Uterus (tissue), 7 donors: ENCODE measurements around a stretch of chr17.

DNA sequence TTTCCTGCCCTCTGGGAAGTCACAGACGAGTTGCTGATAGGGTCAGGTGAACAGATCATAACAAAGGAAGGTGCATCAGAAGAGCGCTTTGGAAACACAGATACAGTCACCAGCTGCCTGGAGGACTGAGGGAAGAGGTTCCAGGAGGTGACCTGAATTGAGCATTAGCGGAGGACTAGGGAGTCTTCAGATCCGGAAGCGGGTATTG, 1.1 kb downstream of the GSDMA start:
- PRO-cap, 4 experiments, result no peak in any of the 4 experiments
- RAMPAGE, long total RNA, 2 experiments, result no peak in any of the 2 experiments
- RRBS, result no CpG with 5 or more reads among the region's 5 CpGs

DNA sequence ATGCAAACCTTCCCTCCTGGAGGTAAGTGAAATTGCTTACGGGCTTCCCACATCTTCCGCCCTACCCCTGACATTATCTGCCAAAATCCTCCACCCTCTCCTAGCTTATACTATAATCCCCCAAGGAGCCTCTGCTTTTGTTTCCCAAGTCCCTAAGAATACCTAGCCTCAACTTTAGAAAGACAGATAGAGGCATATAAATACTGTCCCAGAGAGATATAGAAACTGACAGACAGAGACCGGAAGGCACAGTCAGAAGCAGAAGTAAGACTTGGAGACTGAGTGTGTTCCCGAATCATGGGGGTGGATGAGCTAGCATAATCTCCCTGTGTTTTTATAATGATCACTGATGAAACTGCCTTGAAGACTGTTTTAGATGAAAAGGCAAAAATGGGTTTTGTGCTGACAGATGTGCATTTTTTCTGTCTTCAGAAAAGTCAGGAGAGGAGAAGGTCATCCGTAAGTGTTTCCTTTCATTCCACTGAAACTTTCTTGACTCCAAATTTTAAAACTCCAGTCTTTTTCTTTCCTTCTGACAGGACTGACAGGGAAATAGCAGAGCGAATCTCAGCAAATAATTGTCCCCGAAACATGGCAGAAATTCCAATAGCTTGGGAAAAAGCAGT, 8.3 kb upstream of the PSMD3 start:
- PRO-cap, 4 experiments, result peak in 1 of 4 experiments; most common minus-strand start position 280 of the sequence (in 1)
- RAMPAGE, long total RNA, 2 experiments, result no peak in any of the 2 experiments
- RRBS, result no CpG with 5 or more reads among the region's 7 CpGs

DNA sequence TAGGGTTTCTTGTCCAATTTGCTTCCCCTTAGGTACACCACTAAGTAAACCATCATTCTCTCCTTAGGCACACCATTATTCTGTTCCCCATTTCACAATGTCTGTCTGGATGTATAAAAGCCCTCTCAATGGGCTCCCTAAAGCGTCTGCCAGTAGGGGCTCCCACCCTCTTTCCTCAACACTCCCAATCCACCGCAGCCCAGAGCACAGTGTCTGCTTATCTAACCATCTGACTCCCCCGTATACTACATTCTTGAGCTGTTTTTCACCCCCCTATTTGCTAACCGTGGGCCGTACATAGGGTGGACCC, 789 bp upstream of the PSMD3 start:
- PRO-cap, 4 experiments, result peak in 1 of 4 experiments; most common plus-strand start position 178 of the sequence (in 1)
- RAMPAGE, long total RNA, 2 experiments, result no peak in any of the 2 experiments
- RRBS, result no CpG with 5 or more reads among the region's 5 CpGs

- PRO-cap, 4 experiments, result no peak in any of the 4 experiments
- RAMPAGE, long total RNA, 2 experiments, result no peak in any of the 2 experiments
- RRBS, result no CpG with 5 or more reads among the region's 9 CpGs
These were observed 17.2 kb downstream of the CSF3 start for GRCh38 chr17:40032258-40033039.

DNA sequence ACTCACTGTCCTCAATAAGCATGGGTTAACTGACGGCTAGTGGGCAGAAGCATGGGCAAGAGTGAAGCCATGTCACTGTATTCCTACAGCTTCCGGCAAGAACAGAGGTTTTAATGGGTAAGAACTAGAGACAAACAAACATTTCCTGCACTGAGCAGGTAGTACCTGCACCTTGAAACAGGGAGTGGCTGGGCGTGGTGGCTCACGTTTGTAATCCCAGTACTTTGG, 17.6 kb downstream of the MED24 start:
- PRO-cap, 4 experiments, result no peak in any of the 4 experiments
- RAMPAGE, long total RNA, 2 experiments, result no peak in any of the 2 experiments
- RRBS, result no CpG with 5 or more reads among the region's 4 CpGs

DNA sequence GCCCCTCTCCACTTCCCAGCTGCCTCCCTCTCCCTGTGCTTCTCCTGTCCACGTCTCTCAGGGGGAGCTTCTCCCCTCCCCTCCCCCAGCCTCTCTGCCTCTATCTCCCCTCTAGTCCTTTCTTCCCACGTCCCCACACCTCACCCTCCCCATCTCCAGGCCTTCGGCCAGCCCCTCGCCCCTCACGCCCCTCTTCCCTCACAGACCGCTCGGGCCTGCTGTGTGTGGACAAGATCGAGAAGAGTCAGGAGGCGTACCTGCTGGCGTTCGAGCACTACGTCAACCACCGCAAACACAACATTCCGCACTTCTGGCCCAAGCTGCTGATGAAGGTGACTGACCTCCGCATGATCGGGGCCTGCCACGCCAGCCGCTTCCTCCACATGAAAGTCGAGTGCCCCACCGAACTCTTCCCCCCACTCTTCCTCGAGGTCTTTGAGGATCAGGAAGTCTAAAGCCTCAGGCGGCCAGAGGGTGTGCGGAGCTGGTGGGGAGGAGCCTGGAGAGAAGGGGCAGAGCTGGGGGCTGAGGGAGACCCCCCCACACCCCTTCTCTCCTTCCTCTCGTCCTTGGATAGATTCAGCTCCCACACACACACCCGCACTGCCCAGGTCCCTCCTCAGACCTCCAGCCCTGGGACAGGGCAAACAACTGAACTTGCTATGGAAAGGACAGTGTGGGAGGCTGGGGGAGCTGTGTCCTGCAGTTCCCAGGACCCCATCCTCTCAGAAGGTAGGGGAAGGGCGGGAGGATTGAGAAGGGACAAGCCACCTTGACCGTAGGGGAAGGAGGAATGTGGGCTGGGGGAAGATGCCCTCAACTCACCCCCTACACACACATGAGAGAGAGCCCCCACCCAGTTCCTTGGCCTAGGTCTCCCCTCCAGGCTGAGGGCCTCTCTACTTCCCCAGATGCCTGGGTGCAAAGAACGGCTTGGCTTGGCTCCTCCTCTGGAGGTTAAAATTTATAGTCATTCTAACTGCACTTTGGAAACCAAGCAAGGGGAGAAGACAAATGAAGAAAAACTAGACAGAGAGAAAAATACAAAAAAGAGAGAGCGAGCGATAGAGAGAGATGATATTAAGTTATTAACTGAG, 11.0 kb downstream of the NR1D1 start:
- PRO-cap, 4 experiments, result peak in 1 of 4 experiments; most common plus-strand start position 438 of the sequence (in 1); most common minus-strand start position 410 of the sequence (in 1)
- RAMPAGE, long total RNA, 2 experiments, result start-site peak on the plus strand in 1 of 2 experiments, centred at position 832 of the sequence, 18 reads per replicate
- RRBS, result no CpG with 5 or more reads among the region's 30 CpGs

GRCh38 chr17:40104351-40105317, 4.2 kb upstream of the NR1D1 start:
- PRO-cap, 4 experiments, result peak in 3 of 4 experiments; most common plus-strand start chr17:40104649 (in 2); most common minus-strand start chr17:40104536 (in 1)
- RAMPAGE, long total RNA, 2 experiments, result no peak in any of the 2 experiments
- RRBS, result no CpG with 5 or more reads among the region's 3 CpGs

GRCh38 chr17:40114361-40115330, 7.1 kb upstream of the MSL1 start:
- PRO-cap, 4 experiments, result peak in 1 of 4 experiments; most common plus-strand start chr17:40114920 (in 1); most common minus-strand start chr17:40114661 (in 1)
- RAMPAGE, long total RNA, 2 experiments, result no peak in any of the 2 experiments
- RRBS, result no CpG with 5 or more reads among the region's 9 CpGs

DNA sequence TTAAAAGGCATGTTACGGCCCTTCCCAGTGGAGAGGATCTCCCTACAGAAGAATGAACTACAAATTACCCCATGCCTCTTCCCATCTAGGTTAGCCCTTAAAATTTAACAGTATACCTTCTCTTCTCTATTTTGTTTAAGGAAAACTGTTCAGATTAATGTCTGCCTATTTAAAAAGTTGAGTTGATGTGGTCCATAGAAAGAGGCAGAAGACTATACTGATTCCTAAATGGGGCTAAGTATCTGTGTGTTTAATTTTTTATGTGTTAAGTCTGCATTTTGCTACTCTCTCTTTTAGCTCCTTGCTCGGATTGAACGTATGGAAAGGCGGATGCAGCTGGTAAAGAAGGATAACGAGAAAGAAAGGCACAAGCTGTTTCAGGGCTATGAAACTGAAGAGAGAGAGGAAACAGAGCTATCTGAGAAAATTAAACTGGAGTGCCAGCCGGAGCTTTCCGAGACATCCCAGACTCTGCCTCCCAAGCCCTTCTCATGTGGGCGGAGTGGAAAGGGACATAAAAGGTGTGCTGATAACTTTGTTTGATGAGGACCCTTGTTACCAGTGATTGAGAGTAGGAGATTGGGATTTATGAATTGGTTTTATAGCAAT, 4.2 kb downstream of the MSL1 start:
- PRO-cap, 4 experiments, result no peak in any of the 4 experiments
- RAMPAGE, long total RNA, 2 experiments, result no peak in any of the 2 experiments
- RRBS, result no CpG with 5 or more reads among the region's 8 CpGs

GRCh38 chr17:40176014-40176802, 1.1 kb upstream of the RAPGEFL1 start:
- PRO-cap, 4 experiments, result no peak in any of the 4 experiments
- RAMPAGE, long total RNA, 2 experiments, result no peak in any of the 2 experiments
- RRBS, result no CpG with 5 or more reads among the region's 7 CpGs

GRCh38 chr17:40224458-40225316, 5.6 kb downstream of the WIPF2 start:
- PRO-cap, 4 experiments, result no peak in any of the 4 experiments
- RAMPAGE, long total RNA, 2 experiments, result no peak in any of the 2 experiments
- RRBS, result no CpG with 5 or more reads among the region's 13 CpGs

DNA sequence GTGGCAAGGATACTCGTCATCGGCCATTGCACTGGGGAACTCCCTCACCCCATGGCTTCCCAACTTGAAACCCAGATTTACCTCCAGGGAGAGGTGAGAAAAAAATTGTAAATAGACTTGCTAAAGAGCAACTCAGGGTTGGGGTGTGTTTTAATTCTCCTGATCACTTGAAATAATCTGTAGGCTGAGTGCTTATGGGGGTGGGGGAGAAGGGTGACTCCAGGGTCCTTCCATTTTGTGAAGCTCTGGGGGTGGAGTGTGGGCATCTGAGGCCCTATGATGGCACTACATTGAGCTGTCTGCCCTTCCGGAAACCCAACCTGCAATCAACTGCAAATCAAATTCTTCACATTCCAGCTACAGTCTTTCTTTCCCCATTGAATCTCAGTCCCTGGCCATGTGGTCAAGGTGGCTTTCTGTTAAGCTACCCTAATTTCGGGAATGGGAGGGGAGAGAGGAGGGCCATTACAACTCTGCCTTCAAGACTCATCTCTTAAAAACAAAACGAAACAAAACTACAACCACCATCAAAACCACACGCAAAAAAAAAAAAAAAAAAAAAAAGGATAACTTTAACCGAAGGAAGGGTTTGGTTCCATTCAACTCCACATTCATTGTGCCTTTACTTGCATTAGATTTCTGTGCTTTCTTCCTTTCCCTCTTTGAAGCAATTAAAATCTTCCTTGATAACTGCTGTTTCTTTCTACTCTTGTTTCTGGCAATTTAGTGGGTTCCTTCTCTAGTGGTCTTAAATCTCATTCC, 5.9 kb upstream of the CDC6 start:
- PRO-cap, 4 experiments, result no peak in any of the 4 experiments
- RAMPAGE, long total RNA, 2 experiments, result start-site peak on the plus strand in 1 of 2 experiments, centred at position 339 of the sequence, 7 reads per replicate
- RRBS, result no CpG with 5 or more reads among the region's 7 CpGs

DNA sequence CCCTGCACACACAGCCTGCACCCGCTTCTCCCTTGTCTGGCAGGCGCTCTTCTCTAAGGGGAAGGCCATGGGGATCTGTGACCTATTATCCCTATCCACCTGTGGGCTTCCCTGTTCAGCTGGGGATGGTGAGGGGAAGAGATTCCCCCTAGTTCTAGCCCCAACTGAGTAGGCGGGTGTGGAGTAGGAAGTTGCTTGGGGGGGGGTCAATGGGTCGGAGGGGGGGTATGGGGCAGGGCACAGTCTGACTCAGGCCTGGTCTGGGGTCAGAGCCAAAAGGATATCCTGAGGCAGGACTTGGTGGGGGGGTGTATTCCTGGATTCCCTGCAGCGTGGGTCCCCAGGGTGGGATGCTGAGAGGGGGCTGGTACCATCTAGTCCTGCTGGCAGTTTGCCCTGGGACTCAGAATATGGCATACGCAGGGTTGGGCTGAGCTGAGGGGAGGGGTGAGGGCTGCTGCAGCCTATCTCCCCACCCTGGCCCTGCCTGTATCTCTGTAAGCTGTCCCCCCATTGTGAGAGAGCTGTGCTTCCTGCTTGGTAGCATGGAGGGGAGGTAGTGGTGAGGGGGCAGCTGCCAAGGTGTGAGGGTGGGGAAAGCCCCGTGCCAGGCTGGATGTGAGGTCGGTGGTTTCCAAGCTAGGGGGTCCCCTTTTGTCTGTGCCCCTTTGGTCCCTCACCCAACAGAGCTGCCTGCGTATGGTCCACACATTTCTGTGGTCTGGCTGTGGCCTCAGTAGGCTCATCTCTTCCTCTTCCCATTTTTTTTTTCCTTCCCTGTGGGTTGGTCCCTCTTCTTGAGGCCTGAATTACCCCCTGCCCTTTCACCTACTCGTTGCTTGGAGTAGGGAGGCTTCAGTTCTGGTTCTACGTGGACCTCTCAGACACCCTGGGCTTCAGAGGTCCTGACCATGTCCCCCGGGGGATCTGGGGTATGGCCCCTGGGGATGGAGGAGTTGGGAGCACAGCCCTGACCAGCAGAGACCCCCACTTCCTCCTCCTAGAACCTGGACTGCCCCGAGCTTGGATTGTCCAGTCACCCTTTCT, 14.9 kb downstream of the RARA start:
- PRO-cap, 4 experiments, result no peak in any of the 4 experiments
- RAMPAGE, long total RNA, 2 experiments, result no peak in any of the 2 experiments
- RRBS, result no CpG with 5 or more reads among the region's 13 CpGs

- PRO-cap, 4 experiments, result peak in 2 of 4 experiments; most common plus-strand start chr17:40331996 (in 1); most common minus-strand start chr17:40332379 (in 1)
- RAMPAGE, long total RNA, 2 experiments, result no peak in any of the 2 experiments
- RRBS, result 2% methylated on average over 3 of the region's 17 CpGs
These were observed 22.9 kb downstream of the RARA start for GRCh38 chr17:40331759-40332493.

DNA sequence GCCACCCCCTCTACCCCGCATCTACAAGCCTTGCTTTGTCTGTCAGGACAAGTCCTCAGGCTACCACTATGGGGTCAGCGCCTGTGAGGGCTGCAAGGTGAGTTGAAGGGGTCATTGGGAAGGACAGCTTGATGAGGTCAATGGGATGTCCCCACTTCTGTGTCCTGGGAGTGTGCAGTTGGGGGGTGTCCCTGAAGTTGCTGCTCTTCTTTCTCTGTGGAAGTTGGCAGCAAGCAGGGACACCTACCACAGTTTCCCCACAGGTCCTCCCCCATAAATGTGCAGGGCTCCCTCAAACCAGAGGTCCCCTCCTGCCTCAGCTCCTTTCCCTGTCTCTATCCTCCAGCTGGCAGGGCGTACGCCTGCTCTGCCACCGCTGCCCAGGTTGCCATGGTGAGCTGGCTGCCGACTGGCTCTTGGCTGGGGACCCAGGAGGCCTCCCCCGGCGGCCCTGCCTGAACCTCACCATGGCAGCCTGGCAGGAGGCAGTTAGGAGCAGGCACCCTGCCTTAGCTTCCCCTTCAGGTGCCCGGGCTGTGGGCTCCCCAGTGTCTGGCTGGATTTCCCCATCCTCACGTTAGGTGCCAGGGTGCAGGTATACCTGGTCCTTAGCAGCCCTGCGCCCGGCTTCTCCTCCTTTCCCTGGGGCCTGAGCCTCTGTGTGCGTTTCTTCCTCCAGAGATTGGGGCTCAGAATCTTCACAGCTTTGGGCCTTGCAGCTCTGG, 16.0 kb downstream of the GJD3 start:
- PRO-cap, 4 experiments, result no peak in any of the 4 experiments
- RAMPAGE, long total RNA, 2 experiments, result no peak in any of the 2 experiments
- RRBS, result 29% methylated on average over 5 of the region's 13 CpGs

DNA sequence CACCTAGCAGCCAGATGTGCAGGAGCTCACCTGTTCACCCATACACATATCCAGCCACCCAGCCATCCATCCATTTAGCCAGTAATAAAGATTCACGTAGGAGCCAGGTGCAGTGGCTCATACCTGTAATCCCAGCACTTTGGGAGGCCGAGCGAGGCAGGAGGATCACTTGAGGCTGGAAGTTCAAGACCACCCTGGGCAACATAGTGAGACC, 11.9 kb downstream of the GJD3 start:
- PRO-cap, 4 experiments, result no peak in any of the 4 experiments
- RAMPAGE, long total RNA, 2 experiments, result no peak in any of the 2 experiments
- RRBS, result no CpG with 5 or more reads among the region's 3 CpGs

- PRO-cap, 4 experiments, result no peak in any of the 4 experiments
- RAMPAGE, long total RNA, 2 experiments, result start-site peak on the plus strand in 1 of 2 experiments, at chr17:40356242-40356433 at its widest, 18 reads per replicate
- RRBS, result 22% methylated on average over 16 of the region's 39 CpGs
These were observed 8.8 kb downstream of the GJD3 start for GRCh38 chr17:40355463-40356499.

GRCh38 chr17:40472647-40473045, 28.8 kb downstream of the TNS4 start:
- PRO-cap, 4 experiments, result no peak in any of the 4 experiments
- RAMPAGE, long total RNA, 2 experiments, result no peak in any of the 2 experiments
- RRBS, result no CpG with 5 or more reads among the region's 2 CpGs

- PRO-cap, 4 experiments, result no peak in any of the 4 experiments
- RAMPAGE, long total RNA, 2 experiments, result no peak in any of the 2 experiments
- RRBS, result no CpG with 5 or more reads among the region's 5 CpGs
These were observed 3.0 kb downstream of the TNS4 start for GRCh38 chr17:40498381-40498799.

DNA sequence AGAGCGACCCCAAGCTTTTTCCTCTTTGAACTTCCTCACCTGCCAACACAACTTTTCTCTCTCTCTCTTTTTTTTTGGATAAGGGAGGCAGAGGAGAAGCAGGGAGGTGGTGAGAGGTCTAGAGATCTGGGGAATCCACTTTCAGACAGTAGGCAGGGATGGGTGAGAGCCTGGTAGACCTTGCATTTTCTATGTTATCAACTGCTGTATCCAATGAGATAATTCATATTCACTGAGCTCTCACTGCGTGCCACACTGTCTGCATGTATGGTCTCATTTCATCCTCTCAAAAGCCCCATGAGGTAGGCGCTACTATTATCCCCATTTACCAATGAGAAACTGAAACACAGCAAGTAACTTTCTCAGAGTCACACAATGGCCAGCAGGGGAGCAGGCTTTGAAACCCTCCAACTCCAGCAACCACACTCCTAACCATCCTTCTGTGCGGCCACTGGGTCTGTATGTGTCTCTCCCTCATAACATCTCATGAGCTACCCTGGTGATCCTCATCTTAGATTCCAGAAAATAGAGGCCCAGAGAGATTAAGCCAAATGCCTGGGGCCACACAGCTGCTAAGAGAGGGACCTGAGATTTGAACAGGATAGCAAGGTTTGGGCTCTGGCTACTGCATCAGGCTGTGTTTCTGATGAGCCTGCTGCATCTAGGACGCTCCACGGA, 3.4 kb downstream of the CCR7 start:
- PRO-cap, 4 experiments, result no peak in any of the 4 experiments
- RAMPAGE, long total RNA, 2 experiments, result no peak in any of the 2 experiments
- RRBS, result no CpG with 5 or more reads among the region's 6 CpGs